Fibroblast of the aortic adventitia (primary cell): ENCODE data around the genes DCUN1D4, AASDH and THEGL.

DNA sequence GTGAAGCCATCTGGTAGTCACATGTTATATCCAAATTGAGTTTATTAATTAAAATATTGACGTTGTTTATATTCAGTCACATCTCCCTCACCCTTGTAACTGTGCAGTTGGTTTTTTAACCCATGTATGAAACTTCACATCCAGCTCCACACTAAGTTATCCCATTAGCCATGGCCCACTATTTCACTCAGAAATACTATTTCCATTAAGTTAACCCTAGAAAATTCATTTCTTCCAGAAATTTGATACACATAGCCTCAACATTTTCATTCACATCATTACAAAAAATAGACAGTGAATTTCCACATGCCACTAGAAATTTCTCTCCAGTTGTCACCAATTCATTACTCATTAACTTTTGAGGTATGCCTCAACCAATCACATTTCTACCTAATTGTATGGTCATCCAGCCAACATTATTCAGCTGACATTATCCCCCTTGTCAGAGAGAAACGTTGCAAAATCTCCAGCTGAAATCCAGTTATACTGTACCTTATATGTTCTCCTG lies 24.9 kb downstream of the FRYL start:
- CAGE, long polyA plus RNA, result no peak

DNA sequence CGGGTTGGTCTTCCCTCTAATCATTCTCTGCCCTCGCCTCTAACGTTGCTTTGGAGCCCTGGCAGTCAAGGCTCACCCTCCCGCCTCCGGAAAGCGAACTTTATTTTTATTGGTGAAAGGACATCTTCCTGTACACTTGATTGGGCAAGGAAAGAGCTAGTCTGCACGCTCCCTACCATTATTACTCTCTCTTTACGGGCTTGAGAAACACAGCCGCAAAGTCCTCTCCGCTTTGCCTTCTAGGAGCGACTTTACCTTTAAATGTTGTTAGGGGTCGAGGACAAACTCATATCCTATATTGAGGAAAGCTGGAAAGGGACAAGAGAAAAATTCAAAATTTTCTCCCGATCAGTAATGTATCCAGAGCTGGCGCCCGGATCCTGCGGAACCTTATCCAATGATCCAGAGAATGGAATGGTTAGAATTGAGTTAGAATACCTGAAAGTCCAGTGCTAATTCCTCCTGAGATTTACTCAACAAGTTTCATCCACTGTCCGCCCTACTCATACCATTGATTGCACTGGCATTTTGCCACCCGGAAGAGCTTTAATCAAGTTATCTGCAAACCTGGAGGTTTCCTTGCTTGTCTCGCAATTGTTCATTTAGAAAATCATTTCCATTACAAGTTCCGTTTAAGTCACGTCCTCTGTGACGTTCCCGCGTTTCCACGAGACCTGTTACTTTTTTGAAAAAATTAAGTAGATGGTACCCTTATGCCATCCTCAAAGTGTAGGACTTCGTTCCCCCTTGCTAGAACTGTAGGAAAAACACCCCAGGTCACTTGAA lies 554 bp upstream of the FRYL start:
- CAGE, long polyA plus RNA, result no peak

GRCh38 chr4:49514213-49514662 lies 528.2 kb downstream of the CWH43 start:
- CAGE, long polyA plus RNA, result no peak

- CAGE, long polyA plus RNA, result no peak
Measured at GRCh38 chr4:51842959-51844022, at the start of gene DCUN1D4. Gene DCUN1D4 (plus strand): TSS chr4:51843153.

DNA sequence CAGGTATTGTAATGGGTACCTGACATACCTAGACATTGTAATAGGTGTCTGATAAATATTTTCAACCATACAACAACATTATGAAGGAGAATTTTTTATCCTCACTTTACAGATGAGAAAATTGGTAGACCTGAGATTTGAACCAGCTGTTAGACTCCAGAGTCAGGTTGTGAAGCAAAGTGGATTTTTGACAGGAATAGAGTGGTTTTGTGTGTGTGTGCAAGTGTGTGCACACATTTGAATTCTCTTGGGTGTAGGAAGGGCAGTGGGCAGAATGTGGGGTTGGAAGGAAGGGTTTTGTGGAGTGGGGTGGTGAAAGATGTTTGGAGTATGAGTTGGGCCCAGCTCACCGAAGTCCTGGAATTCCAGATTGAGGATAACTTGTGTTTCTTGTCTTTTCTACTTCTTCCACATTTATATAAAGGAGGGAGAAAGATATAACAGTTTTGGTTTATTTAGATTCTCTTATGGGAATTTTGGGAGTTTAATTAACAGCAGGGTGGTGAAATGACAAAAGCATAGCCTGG lies 18.2 kb downstream of the DCUN1D4 start:
- CAGE, long polyA plus RNA, result no peak

GRCh38 chr4:52017865-52018078 lies 2.4 kb downstream of the LRRC66 start:
- CAGE, long polyA plus RNA, result no peak

- CAGE, long polyA plus RNA, result no peak
Measured at GRCh38 chr4:52052302-52052760, 1.2 kb downstream of the SPATA18 start.

GRCh38 chr4:52652061-52652553 lies 7.0 kb downstream of the USP46 start:
- CAGE, long polyA plus RNA, result no peak

DNA sequence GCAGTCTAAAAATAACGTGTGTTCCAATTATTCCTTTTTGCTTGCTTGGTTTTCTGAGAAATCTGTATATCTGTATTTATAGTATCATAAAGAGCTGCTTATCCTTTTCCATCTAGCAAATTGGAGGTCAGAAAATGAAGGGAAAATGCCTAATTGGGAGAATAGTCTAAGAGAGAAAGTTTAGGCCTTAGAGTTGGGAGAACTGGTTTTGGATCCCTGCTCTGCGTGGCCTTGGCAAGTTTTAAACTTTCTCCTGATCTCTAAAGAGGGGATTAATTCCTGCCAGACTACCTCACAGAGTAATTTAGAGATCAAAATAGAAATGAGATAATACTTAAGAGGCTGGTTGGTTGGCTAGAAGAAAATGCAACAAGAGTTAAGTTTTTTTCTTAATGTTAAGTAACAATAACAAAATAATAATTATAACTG lies 160.3 kb downstream of the RASL11B start:
- CAGE, long polyA plus RNA, result no peak

- CAGE, long polyA plus RNA, result no peak
Measured at GRCh38 chr4:53702339-53703311, 111.3 kb upstream of the LNX1 start.

GRCh38 chr4:53863212-53863634 lies 201.2 kb downstream of the CHIC2 start:
- CAGE, long polyA plus RNA, result no peak

- CAGE, long polyA plus RNA, result no peak
Measured at GRCh38 chr4:54020101-54021414, 43.8 kb downstream of the CHIC2 start.

DNA sequence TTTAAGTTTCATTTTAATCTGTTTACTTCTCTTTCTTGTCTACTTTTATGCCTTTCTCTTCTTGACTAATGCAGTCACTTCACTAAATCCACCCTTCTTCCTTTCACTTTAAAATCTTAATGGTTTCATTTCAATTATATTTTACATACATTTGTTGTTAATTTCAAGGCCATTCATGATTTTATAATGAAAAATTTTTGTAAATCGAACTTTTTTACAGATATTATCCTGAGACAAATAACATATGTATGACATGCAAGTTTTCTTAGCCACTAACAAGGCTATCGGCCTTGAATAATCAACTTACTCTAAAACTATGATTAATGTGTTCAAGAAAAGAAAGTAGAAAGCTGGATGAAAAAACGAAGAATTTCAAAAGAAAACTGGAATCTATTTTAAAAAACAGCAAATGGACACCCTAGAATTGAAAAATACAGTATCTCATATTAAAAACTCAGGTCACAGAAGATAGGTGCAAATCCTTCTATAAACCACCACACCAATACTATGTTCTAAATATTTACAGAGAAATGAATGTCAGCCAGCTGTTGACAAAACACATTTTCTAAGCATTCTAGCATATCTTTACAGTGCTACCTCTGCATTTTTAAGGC lies 37.6 kb downstream of the CHIC2 start:
- CAGE, long polyA plus RNA, result no peak

DNA sequence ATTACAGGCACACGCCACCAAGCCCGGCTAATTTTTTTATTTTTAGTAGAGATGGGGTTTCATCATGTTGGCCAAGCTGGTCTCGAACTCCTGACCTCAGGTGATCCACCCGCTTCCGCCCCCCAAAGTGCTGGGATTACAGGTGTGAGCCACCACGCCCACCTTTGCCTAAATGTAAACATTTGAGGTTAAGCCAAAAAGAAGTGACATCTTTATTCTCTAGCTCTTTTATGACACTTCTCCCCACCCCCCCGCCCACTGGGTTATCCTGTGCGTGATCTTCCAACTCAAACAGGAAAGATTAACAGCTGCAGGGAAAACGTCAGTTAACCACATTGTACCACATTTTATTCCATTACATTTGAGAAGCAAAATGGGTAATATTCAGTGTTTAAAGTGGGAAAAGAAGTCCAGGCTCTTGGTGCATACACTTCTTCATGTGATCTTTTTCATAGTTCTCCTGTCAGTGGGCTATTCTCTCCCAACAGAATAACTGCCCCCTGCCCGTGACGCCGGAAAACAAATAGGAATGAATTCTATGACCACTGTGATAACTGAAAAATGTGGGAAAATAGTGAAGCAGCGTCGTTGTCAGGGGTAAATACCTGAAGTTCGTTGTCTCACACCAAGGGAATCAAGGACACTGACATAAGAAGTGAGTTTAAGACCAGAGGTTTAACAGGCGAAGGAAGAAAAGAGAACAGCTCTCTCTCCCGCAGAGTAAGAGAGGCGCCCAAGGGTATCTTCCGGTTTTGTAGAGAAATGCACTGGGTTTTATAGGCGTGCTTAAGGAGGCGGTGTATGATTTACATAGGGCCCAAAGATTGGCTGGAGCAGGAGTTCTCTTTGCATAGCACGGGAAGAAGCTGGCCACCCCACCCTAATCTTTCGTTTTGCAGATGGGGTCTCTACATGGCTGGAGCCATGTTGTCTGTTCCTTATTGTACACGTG lies 9.7 kb upstream of the SRD5A3 start:
- CAGE, long polyA plus RNA, result no peak

GRCh38 chr4:56218273-56218591 lies 169.1 kb downstream of the AASDH start:
- CAGE, long polyA plus RNA, result no peak

DNA sequence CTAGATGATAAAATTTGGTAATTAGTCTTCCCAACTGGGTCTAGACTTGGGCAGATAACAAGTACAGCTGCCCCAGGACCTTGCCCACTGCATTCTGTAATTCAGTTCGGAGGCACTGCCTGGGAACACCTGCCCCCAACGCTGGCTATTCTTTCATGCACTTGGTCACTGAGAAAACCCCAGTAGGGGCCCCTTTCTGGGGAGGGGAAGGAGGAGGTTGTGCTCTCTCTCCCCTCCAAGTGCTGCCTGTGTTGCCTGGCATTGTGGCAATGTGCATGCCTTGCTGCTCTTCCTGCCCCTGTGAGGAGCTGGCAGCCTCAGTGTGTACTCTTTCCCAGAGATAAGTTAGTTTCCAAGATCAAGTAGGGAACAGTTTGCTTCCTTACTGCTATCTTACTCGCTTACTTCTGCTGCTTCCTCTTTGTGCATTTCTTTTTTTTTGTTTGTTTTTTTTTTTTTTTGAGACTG lies 90.8 kb downstream of the AASDH start:
- CAGE, long polyA plus RNA, result no peak

- CAGE, long polyA plus RNA, result no peak
Measured at GRCh38 chr4:56386897-56388058, at the start of gene AASDH. Gene AASDH (minus strand): TSS chr4:56387491.

DNA sequence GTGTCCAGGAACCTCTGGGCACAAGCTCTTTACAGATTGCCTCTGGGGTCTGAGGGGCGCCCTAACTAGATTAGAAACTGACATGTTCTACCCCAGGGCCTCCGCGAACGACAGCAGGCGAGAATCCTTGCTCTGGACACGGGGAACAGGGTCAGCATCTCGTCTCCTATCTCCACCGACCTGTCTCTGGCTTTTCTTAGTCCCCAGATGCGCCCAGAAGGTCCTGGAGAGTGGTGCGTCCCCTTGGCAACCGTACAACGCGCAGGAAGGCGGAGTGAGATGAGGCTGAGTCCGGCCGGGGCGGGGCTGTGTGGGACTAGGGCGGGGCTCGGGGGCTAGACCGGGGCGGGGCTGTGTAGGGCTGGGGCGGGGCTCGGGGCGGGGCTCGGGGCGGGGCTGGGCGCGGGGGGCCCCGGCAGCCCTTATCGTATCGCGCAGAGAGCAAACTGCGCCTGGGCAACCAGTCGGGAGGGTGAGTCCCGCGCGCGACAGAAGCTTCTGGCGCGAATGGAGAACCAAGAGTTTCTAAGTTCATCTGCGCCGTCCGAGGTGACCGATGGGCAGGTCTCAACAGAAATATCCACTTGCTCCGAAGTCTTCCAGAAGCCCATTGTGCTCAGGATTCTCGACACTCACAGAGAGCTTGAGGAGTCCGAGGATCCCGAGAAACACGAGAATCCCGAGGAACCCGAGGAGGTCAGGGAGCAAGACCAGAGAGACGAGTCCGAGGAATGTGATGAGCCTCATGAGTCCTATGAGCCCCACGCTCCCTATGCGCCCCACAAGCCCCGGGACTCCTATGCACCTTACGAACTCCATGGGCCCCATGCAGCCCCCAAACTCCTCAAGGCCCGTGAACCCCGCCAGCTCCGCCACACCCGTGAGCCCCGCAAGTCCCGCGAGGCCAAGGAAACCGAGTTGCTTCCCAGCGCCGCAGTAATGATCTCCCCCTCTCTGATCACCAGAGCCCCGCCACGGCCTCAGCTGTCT lies at the start of gene THEGL:
Gene THEGL (plus strand): TSS at position 437 of the 990 bp plus-strand sequence.
- CAGE, long polyA plus RNA, result no peak

GRCh38 chr4:56653252-56653912 lies 27.7 kb downstream of the HOPX start:
- CAGE, long polyA plus RNA, result no peak

DNA sequence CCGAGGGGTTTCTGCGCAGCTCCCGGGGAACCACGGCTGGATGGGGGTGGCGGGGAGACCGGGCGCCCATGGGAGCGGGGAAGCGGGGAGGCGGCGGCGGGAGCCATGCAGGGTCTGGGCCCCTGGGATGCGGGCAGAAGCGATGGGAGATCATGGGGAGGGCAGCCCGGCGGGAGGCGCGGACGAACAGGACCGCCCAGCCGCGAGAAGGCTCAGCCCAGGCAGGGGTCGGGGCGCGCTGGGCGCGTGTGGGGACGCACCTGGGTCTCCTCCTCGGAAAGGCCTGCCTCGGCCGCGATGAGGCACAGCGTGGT lies 25.5 kb downstream of the HOPX start:
- CAGE, long polyA plus RNA, result no peak